ENCODE measurements around the gene ATP5MC3.

GRCh38 chr2:175181126-175182017, at the start of gene ATP5MC3:
Gene ATP5MC3, minus strand, starts transcription at chr2:175181710.
- PRO-cap, result bidirectional peak, plus-strand start at chr2:175181762, minus-strand start at chr2:175181710
- RAMPAGE, long total RNA, 4 experiments, result start-site peak on the minus strand in 4 of 4 experiments, at chr2:175181660-175181711 at its widest, 63 to 542 reads per replicate

DNA sequence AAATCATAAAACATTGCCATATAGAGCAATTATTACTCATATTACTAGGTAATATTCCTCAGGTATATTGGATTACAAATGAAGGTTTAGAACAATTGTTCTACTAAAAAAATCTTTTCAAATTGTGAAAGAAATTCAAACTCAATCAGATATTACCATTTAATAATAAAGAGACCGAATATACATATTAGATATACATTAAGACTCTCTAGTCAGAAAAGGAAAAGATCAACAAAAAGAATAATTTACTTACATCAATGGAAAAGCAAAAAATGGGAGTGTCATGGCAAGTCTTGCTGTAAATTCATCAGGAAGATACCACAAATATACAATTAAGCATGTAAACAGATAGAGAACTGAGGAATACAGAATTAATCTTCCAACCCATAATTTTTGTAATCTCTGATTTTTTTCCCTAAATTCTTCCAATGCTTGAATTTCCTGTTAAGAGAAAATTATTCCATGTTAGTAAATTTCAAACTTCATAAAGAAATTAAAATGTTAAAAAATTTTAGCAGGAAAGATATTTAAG, 10.0 kb downstream of the LNPK start:
- PRO-cap, result no peak
- RAMPAGE, long total RNA, 4 experiments, result no peak in any of the 4 experiments

- PRO-cap, result no peak
- RAMPAGE, long total RNA, 4 experiments, result no peak in any of the 4 experiments
These were observed 619 bp downstream of the HOXD10 start for GRCh38 chr2:176116953-176117840.

DNA sequence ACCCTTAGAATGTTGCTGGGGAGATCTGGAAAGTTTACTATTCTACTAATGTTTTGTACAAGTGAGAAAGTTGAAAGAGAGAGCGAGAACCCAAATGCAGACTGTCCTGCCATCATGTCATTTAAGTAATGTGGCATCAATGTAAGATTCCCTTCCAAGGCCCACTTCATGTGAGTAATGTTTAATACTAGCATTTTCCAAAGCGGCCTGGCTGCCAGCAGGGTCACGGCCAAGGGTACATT, 1.9 kb downstream of the HOXD10 start:
- PRO-cap, result no peak
- RAMPAGE, long total RNA, 4 experiments, result no peak in any of the 4 experiments

- PRO-cap, result no peak
- RAMPAGE, long total RNA, 4 experiments, result no peak in any of the 4 experiments
These were observed 1.0 kb upstream of the HOXD9 start for GRCh38 chr2:176121168-176122196.

GRCh38 chr2:176137332-176137787, 7.9 kb downstream of the HOXD8 start:
- PRO-cap, result no peak
- RAMPAGE, long total RNA, 4 experiments, result no peak in any of the 4 experiments

- PRO-cap, result no peak
- RAMPAGE, long total RNA, 4 experiments, result no peak in any of the 4 experiments
These were observed 12.8 kb upstream of the HOXD1 start for GRCh38 chr2:176175666-176176120.

DNA sequence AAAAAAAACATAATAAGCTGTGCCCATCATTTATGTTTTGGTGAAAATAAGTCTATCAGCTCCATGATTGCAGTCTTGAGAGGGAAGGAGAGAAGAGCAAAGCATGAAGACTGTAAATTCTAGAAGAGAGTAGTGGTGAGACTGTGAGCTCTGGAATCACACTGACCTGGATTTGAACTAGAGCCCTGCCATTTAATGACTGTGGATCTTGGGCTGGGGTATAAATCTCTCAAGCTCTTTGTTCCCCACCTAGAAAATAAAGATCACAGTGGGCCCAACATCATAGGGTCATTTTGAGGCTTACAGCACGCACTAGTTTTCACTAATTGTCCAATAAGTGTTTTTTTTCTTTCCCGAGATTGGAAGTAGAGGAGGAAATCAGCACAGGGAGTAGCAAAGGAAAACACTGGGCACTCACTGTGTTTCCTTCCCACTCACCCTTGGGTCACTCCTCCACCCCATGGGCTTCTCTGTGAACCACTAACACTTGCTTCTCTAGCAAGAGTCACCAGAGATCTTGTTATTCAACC, 61.4 kb upstream of the HNRNPA3 start:
- PRO-cap, result no peak
- RAMPAGE, long total RNA, 4 experiments, result no peak in any of the 4 experiments

DNA sequence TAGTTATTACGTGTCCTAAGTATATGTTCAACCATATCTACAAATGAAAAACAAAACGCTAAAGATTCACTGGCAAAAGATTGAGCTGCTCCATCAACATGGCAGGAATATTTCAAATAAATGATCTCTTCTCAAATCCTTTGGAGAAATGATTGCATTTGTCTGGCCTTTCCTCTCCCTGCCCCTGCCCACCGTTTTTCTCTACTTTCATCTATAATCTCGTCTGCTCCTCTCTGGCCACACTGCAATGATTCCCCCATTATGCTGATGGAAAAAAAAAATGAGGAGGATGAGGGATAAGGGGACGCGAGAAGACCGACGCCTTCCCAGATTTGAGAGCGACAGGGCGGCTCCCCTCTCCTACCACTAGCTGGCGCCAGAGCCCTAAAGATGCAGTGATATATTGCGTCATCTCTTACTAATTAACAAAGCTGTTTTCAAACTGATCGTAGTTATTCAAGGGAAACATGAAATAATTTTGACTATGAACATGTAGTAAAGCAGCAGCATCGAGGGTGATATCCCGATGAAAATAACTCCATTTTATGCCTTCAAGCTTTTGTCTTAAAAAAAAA, 48.1 kb upstream of the HNRNPA3 start:
- PRO-cap, result no peak
- RAMPAGE, long total RNA, 4 experiments, result no peak in any of the 4 experiments

GRCh38 chr2:177216184-177217590, 4.1 kb downstream of the HNRNPA3 start:
- PRO-cap, result unidirectional peak, plus-strand start at chr2:177216567
- RAMPAGE, long total RNA, 4 experiments, result no peak in any of the 4 experiments

GRCh38 chr2:177238936-177239403, 25.6 kb downstream of the NFE2L2 start:
- PRO-cap, result no peak
- RAMPAGE, long total RNA, 4 experiments, result no peak in any of the 4 experiments

DNA sequence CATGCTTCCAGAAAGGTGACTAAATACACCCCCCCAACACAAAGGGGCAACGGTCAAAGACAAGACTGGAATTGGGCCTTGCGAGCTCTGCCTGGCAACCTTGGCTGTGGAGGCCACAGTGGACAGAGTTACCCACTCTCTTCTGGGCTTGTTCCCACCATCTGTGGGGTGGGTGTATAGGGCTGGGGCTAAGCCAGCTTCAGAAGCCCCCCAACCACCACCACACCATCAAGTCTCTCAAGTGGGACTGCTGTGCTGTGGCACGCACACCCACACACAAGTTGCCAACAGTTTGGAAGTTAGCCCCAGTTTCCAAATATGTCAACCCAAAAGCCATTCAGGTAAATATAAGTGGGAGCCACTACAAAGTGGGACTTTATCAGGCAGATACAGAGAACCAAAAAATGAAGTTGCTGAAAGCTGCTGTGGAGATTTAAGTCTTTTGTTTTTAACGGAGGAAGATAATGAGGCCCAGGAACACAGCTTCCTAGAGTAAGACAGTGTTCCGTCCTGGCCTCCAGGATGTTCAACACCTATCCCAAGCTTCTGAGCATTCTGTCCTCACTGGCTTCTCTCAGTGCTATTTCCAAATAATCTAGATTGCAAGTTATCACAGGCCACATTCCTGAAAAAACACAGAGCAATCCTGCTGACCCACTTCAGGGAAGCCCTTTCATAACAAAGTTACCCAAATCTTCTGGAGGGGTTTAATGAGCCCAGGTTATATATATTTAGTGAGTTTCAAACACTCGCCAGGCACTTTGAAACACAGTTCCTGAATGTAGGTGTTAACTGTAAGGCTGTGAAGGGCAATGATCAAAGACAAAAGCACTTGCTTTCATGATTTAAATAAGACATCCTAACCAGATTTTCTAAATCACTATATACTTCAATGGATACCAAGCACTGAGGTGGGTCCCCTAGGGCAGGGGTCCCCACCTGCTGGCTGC, 7.5 kb downstream of the NFE2L2 start:
- PRO-cap, result no peak
- RAMPAGE, long total RNA, 4 experiments, result no peak in any of the 4 experiments

DNA sequence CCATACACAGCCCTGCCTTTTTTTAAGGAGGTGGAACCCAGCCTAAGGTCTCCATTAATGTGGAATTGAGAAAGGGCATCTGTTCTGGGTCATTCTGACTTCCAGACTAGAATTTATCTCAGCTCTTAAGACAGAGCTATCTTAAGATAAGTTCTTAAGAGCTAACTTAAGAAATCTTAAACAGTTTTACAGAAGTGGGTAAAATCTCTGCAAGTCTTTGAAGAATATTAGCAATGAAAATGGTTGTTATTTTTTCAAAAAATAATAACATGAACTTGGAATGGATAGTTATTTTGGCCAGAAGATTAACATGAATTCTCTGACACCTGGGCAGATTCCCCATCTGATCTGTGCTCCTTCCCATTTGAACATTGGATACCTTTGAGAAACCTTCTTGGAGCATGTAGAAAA, 42.2 kb upstream of the NFE2L2 start:
- PRO-cap, result no peak
- RAMPAGE, long total RNA, 4 experiments, result no peak in any of the 4 experiments

DNA sequence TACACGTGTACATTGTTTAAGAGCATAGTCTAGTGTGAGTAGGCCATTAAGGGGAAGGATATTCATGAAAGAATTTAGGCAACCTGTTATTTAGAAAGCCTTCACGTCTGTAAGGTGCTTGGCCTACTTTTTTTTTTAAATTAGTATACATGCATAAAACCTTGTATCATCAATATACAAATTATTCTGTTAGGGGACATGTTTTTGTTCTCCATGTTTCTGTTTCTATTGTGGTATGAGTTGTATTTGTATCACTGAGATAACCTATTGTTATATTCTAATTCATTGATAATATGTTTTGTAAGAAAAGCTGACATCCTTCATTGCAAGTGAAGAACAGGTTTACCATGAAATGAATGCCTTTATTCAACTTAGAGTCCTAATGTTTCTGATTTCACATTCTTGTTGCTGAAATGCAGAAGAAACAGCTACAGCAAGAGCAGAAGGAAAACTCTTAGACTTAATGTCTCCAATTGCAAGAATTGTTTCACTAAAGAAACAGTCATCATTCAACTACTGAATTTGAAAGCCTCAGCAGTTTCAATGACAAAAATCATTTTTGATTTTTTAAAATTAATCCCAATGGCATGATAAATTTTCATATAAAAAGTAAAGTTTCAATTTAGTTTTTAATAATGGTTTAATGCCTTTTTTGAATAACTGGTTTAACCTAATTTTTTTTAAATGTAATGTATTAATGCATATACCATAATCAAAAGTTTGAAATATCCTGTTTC, 13.8 kb downstream of the TTC30B start:
- PRO-cap, result no peak
- RAMPAGE, long total RNA, 4 experiments, result no peak in any of the 4 experiments

- PRO-cap, result no peak
- RAMPAGE, long total RNA, 4 experiments, result no peak in any of the 4 experiments
These were observed 51.2 kb downstream of the PLEKHA3 start for GRCh38 chr2:178531172-178532066.

- PRO-cap, result no peak
- RAMPAGE, long total RNA, 4 experiments, result no peak in any of the 4 experiments
These were observed 67.2 kb downstream of the PLEKHA3 start for GRCh38 chr2:178547492-178547786.

- PRO-cap, result no peak
- RAMPAGE, long total RNA, 4 experiments, result no peak in any of the 4 experiments
These were observed 77.7 kb downstream of the PLEKHA3 start for GRCh38 chr2:178557682-178558694.

DNA sequence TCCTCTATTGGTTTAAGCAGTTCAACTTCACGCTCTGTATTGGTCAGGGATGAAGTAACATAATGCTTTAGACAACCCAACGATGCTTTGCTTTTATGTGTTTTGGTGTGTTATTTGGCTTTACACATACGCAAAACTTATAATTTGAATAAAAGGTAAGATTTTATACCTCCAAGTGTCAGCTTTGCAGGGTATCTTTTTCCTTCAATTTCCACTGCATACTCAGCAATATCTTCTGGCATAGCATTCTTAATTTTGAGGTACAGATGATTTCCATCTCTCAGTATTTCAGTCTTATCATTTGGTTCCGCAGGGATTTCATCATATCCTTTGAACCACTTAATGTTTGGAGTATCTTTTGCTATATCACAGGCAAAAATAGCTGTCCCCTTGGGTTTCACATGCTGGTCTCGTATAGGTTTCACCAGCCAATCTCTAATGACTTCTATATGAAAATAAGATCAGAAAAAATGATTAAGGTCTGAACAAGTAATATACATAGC, 155.1 kb downstream of the PLEKHA3 start:
- PRO-cap, result no peak
- RAMPAGE, long total RNA, 4 experiments, result no peak in any of the 4 experiments

- PRO-cap, result no peak
- RAMPAGE, long total RNA, 4 experiments, result no peak in any of the 4 experiments
These were observed 14.4 kb downstream of the TTN start for GRCh38 chr2:178792627-178793392.

GRCh38 chr2:178799004-178799444, 8.2 kb downstream of the TTN start:
- PRO-cap, result no peak
- RAMPAGE, long total RNA, 4 experiments, result no peak in any of the 4 experiments

All from gastroesophageal sphincter (tissue), 4 donors.